B cell (primary cell): ENCODE measurements around the genes AMPH, VPS41 and MRPL32.

DNA sequence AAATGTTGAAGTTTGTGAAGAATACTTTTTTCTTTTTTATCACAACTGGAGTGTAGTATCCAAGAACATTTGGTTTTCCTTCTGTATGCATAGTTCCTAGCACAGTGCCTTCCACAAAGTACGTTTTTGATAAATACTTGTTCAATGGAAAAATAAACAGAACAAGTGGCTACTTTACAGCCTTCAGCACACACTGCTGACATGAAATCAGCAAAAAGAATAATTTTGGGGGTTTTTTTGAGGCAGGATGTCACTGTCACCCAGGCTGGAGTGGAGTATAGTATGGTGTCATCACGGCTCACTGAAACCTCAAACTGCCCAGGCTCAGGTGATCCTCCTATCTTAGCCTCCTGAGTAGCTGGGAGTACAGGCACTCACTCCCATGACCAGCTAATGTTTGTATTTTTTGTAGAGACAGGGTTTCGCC, 67.4 kb downstream of the STARD3NL start:
- PRO-cap, result no peak
- CAGE, long polyA plus RNA, result no peak

DNA sequence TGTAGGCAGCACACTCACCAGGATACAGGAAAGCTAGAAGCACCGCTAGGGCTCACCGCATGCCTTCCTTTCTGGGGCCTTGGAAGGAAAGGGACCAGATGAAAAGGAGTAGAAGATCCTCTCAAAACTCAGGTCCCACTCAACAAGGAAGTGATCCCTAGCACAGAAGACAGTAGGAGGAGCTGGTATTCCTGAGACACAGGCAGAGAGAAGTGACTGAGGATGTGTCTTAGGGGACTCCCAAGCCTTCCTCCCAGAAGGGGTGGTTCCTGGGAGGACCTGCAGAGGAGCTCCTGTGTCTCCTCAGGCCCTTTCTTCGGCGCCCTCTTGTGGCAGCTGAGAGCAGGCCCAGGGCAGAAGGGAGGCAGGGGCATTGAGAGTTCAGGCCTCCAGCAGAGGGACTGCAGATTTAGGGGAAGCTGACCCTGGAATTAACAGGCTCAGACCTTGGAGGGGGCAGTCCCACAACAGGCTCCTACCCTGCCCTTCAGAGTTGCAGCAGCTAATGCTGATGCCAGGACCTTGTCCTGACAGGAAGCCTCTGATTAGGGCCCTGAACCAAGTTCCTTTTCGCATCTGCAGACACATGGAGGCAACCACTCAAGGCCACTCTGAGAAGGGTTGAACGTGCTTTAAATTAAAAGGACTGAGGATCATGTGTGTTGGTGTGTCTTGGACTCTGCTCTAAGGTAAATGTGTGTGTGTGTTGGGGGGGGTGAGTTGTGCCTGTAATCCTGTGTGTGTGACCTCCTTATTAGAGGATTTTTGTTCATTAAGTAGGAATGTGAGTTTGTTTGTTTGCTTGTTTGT, 167.6 kb downstream of the STARD3NL start:
- PRO-cap, result no peak
- CAGE, long polyA plus RNA, result no peak

DNA sequence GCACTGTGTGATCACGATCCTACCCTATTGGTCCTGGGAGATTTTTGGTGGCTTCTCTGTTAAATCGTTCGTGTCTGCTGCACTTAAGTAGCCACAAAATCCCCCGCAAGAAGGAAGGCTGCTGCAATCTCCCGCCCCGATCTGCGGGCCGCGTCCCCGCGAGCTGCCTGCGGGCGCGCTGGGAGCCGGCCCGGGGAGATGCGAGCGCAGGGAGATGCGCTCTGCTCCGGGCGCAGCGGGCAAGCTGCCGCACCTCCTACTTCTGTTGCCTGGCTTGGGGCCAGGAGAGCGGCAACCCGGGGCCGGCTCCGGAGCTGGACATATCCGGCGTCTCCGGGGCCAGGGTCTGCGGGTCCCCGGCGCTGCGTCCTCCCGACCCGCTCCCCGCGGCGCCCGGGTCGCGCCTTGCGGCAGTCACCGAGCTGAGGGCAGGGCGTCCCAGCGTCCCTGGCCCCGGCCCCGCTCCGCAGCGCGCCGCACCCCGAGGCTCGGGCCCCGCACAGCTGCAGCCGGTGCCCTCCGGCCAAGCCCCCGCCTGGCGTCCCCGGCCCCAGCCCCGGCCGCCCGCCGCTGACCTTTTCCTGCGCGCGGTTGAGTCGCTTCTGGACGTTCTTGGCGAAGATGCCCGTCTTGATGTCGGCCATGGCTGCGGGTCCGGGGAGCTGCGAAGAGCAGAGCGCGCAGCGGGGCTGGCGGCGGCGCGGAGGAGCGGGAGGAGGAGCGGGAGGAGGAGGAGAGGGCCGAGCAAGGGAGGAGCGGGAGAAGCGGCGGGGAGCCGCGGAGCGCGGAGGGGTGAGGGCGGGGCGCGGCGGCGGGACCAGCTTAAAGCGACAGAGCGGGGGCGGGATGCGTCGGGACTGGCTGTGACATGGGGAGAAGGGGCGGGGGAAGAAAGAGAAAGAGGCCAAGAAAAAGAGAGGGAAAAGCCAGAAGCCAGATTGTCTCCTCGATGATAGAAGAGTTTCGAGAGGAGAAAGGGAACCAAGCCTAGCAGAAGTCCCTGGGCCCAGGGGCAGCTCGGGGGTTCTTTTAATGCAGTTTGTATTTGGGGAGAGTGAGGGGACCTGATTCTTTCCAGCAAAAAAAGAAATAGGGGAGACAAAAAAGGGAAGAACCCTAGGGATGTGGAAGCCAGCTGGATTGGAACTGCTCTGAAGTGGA, at the start of gene AMPH:
TSS of gene AMPH (minus strand) at position 666 of the 1,161 bp plus-strand sequence.
- PRO-cap, result no peak
- CAGE, long polyA plus RNA, result no peak

DNA sequence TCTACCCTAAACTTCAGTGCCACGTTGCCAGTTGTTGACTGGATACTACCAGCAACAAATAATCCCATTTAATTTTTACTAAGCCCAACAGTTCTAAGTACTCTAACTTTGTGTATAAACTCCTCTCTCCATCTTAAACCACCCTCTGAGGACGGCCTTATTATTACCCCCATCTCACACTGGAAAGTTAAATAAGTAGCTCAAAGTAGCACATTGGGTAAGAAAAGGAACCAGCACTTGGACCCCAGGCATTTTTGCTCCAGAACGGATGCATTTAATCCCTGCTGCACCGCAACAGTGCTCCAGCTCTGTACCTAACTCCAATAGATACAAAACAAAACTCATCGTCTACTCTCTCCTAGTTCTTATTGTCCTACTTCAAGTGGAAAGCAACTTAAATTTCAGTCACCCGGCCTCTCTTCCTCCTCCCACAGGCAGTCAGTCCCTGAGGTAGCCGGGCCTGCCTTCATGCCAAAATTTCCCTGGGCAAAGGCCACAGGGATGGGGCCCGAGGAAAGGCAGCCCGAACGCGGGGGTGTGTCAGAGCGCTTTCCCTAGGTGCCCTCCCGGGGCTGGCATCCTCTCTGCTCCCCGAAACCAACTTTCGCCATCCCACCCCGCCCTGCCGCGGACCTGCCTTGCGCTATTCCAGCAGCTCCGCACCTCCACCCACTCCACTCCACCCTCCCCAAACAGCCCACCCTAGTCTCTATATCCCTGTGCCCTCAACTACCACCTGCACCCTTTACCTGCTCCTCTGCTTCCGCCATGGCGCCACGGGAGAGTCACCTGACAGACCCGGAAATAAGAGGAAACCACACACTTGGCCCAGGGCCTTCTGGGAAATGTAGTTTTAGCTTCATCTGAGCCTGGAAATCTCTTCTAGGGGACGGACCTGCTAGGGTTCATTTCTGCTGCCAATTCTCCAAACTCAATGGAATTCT, at the start of gene VPS41:
TSS of gene VPS41 (minus strand) at position 787 of the 944 bp plus-strand sequence.
- PRO-cap, result unidirectional peak, minus-strand start at position 787 of the sequence
- CAGE, long polyA plus RNA, result no peak

- PRO-cap, result bidirectional peak, plus-strand start at chr7:39624595, minus-strand start at chr7:39624669
- CAGE, long polyA plus RNA, result no peak
Measured at GRCh38 chr7:39624435-39624911, 1.1 kb downstream of the RALA start.

GRCh38 chr7:39793603-39794478, 156.2 kb upstream of the CDK13 start:
- PRO-cap, result no peak
- CAGE, long polyA plus RNA, result no peak

- PRO-cap, result no peak
- CAGE, long polyA plus RNA, result no peak
Measured at GRCh38 chr7:39951921-39952232, 1.8 kb downstream of the CDK13 start.

DNA sequence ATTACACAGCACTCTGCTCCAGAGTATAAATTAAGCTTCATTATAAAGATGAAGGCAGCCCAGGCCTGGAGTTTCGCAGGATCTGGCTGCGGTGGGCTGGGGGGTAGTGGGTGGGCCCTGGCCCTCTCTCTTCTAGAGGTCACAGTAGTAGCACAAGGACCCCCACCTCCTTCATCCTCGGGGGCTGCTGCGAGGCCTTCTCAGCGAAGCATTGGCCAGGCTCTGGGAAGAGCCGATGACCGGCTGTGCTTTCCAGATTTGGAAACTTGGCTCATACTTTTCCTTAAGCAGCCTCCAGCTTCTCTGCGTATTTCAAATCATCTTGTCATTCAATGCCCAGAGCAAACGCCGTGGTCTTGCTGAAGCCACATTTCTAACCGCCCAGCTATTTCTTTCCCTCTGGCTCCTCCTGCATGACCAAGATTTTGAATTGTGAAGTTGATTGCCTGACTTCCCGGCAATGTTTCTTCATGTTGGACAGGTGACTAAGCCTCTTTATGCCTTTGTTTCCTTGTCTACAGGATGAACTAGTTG, 765.1 kb downstream of the SUGCT start:
- PRO-cap, result no peak
- CAGE, long polyA plus RNA, result no peak

DNA sequence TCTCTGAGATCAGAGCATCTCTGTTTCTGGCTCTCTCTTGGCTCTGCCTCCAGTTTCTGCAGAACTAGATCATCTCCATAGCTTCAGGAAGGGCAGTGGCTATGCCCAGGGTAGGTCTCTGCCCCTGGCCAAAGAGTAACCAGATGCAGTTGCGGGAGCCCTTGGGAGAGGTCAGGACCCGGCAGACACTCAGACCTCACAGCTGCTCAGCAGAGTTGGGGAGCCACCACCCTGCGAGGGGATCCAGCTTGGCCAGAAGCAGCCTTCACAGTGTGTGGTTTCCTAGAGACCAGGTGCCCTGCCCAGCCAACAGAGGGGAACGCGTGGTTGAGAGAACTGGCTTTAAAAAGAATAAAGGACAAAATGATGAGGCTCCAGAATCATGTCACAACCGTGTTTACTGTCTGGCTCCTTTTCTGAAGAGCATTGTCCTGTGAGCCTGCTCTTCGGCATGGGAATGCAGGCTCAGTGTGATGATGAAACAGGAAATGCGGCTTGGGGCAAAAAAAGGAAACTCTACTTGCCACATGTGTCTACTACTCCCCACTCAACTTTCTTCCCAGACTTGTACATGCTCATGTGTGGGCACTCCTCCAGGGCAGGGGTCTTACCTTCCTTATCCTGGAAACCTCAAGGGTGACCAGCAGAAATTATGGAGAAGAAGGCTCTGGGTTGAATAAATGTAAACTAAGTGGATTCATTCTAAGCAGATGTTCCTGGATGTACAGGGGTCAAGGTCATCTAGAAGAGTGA, 243.1 kb downstream of the INHBA start:
- PRO-cap, result no peak
- CAGE, long polyA plus RNA, result no peak

DNA sequence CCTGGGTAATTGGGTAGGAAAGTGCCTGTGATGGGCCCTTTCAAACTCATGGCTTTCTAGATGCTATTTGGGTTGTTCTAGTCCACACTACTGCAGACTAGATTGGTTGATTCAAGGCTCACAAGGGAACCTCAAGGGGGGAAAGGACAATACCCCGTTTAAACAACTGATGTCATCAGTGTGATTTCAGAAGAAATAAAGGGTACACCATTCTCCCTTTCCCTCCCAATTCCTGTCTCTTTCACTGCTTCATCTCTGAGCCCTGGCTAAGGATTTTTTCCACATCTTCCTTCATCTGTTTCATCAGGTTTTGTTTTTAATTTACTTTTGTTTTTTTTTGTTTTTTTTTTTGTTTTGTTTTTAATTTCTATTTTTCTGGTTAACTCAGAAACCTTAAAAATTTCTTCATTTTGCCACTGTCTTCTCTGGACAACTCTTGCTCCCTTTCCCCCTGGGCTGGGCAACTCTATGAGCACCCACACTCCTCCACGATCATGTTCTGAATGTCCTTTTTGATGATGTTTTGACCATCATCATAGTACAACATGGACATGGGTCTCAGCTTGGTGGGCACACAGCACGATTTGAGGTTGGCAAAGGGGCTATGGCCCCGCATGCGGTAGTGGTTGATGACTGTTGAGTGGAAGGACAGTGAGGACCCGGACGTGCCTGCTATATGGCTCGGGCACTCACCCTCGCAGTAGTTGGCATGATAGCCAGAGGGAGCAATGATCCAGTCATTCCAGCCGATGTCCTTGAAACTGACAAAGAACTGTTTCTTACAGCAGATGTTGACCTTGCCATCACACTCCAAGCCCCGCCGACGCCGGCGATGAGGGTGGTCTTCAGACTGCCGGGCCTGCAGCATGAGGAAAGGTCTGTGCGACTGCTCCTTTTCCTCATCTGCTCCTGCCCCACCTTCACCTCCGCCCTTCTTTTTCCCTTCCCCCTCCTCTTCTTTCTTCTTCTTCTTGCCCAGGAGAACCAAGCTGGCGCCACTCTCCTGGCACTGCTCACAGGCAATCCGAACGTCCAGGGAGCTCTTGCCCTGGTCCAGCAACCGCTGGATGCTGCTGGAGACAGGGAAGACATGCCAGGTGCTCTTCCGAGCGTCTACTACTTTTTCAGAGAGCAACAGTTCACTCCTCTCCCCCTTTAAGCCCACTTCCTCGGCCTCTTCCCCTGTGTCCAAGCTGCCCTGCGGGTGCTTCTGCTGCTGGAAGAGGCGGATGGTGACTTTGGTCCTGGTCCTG, 13.3 kb downstream of the INHBA start:
- PRO-cap, result no peak
- CAGE, long polyA plus RNA, result no peak

- PRO-cap, result no peak
- CAGE, long polyA plus RNA, result no peak
Measured at GRCh38 chr7:41916316-41917183, 213.7 kb upstream of the INHBA start.

- PRO-cap, result no peak
- CAGE, long polyA plus RNA, result no peak
Measured at GRCh38 chr7:42050395-42050782, 186.6 kb downstream of the GLI3 start.

DNA sequence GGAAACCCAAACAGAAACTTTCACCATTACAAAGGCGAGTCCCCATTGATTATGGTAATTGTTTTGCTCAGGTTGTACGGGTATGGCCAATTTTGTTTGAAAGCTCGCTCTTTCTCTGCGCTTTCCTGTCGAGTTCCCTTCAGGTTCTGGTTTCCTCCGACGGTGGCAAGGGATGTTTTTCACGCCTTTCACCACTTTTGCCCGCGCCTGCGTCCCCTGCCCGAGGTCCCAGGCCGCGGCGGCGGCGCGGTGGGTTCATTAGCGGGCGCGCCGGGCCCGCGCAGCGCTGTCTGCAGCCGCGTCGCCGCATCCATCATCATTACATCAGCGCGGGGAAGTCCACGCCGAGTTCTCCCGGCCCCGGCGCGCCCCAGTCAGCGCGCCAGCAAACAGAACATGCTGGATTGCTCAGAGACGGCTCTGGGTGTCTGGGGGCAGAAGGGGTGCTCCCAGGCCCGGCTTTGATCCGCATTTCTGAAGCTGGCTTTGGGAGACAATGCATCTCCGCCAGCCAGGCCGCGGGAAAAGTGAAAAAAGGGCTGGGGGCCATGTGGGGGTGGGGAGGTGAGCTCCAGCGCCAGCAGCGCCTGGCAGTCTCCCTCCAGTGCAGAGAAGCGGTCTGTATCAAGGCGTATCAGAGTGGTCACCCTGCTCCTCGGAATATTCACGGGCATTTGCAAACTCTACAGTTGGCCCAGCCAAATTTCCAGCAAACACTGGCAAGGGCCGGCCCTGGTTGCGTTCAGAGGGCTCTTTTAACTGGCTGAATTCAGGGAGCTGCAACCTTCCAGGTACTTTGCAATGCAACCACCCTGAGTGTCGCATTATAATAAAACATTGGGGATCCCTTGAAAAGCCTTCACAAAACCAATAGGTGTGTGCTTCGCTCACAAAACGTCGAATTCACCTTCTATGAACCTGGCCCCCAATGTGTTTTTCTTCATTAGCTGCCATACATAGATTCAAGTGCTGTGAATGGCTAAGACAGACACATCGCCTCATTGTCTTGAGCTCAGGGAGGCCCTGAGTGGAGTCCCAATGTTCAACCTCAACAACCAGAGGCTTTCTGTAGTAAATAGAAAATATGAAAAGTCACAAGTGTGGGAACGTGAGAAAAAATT, 8.8 kb downstream of the GLI3 start:
- PRO-cap, result no peak
- CAGE, long polyA plus RNA, result no peak

- PRO-cap, result no peak
- CAGE, long polyA plus RNA, result no peak
Measured at GRCh38 chr7:42931780-42931982, 293 bp downstream of the PSMA2 start.

DNA sequence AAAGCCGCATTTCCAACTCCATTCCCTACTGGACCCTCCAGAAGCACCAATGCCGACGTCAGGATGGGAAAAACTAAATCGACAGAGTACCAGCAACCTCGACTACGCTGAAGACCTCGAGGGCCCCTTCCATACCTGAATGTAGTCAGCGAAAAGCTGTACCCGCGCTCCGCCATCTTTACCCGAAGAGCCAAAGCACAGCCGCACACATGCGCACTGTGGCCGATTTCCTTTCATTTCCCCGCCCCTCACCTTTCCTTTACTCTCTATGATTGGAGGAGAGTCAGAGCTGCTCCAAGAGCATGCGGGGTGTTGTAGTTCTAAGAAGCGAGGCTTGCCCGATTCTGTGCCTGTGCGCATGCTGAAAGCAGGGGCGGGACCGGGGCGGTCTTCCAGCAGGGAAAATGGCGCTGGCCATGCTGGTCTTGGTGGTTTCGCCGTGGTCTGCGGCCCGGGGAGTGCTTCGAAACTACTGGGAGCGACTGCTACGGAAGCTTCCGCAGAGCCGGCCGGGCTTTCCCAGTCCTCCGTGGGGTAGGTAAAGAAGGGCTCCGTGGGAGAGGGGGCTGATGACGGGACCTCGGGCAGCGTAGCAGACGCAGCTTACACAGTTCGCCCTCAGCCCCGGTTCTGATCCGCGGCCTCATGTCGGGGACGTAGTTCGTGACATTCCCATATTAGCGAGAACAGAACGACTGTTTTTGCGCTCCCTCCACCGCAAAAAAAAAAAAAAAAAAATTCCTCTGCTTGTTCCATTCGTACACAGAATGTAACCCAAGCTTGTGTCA, at the start of gene MRPL32:
TSS of gene MRPL32 (plus strand) at position 394 of the 788 bp plus-strand sequence.
- PRO-cap, result bidirectional peak, plus-strand start at position 395 of the sequence, minus-strand start at position 192 of the sequence; unidirectional peak, plus-strand start at position 569 of the sequence; bidirectional peak, plus-strand start outside the sequence, minus-strand start at position 632 of the sequence
- CAGE, long polyA plus RNA, result start-site peak on the plus strand centred at position 392 of the sequence, 21 bp wide, 70 and 67 reads in 2 replicates

- PRO-cap, result no peak
- CAGE, long polyA plus RNA, result no peak
Measured at GRCh38 chr7:42933211-42933697, 1.1 kb downstream of the MRPL32 start.

GRCh38 chr7:42945871-42946437, 13.8 kb downstream of the MRPL32 start:
- PRO-cap, result no peak
- CAGE, long polyA plus RNA, result no peak

- PRO-cap, result no peak
- CAGE, long polyA plus RNA, result no peak
Measured at GRCh38 chr7:43076433-43076959, 36.0 kb upstream of the HECW1 start.

GRCh38 chr7:43077766-43078183, 34.7 kb upstream of the HECW1 start:
- PRO-cap, result no peak
- CAGE, long polyA plus RNA, result no peak

- PRO-cap, result unidirectional peak, plus-strand start at chr7:43648322
- CAGE, long polyA plus RNA, result no peak
Measured at GRCh38 chr7:43648213-43648641, 65.3 kb downstream of the STK17A start.